Cardiac muscle cell (in vitro differentiated cells and primary cell): ENCODE measurements around a stretch of chr10.

- RAMPAGE, long total RNA = no peak
- RRBS = no CpG with 5 or more reads among the region's 5 CpGs
Measured at GRCh38 chr10:25078955-25079550, 62.6 kb downstream of the THNSL1 start.

DNA sequence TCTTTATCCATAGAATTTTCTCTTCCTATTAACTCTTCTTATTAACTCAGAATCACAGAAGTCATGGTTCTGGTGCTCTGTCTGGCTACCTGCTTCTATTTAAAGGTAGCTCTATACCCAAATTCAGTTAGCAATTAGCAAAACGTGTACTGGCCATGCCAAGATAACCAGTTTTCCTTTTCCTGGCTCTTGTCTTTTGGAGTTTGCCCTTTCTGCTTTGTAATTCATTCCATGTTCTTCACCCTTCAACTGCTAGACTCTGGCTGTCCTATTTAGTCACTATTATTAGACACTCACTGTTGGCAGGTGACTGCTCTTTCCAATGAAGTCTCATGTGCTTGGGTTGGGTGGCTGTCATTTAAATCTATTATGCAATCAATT lies 266.4 kb downstream of the GPR158 start:
- RAMPAGE, long total RNA = no peak
- RRBS = no CpG with 5 or more reads among the region's 1 CpG

DNA sequence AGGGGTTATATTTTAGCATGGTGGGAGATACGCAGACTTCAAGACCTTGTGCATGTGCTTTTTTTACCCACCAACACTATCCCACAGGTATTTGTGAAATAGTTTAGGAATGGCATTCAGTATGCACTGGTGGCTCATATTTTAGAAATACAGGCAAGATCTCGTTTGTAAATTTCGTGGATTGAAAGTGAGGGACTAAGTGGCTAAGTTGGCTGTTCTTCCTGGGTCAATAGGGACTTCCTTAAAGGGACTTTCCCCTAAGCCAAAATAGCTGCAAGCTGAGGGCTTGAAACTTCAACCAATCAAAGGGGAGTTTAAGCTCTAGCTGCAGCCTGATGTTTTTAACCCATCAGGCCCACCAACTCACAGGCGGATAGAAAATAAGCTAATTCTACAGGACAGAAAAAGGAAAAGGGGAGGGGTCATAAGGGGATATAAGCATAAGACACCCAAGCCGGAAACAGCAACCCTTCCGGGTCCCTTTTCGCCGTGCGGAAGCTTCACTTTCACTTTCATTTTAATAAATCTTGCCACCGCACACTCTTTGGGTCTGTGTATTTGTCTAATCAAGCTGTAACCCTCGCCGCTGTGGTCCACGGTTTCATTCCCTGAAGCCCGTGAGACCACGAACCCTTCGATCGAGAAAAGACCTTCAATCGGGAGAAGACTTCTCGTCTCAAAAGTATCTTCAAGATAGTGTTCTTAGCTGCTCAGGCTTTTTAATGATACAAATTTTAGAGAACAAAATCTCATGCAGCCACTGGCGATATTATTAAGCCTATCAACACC lies 291.1 kb downstream of the GPR158 start:
- RAMPAGE, long total RNA = no peak
- RRBS = no CpG with 5 or more reads among the region's 20 CpGs

GRCh38 chr10:26212186-26212385 lies 4.5 kb upstream of the GAD2 start:
- RAMPAGE, long total RNA = no peak
- RRBS = no CpG with 5 or more reads among the region's 6 CpGs

GRCh38 chr10:26249689-26250253 lies 33.2 kb downstream of the GAD2 start:
- RAMPAGE, long total RNA = no peak
- RRBS = no CpG with 5 or more reads among the region's 8 CpGs

- RAMPAGE, long total RNA = no peak
- RRBS = no CpG with 5 or more reads among the region's 15 CpGs
Measured at GRCh38 chr10:26439457-26440517, 1.6 kb downstream of the APBB1IP start.

DNA sequence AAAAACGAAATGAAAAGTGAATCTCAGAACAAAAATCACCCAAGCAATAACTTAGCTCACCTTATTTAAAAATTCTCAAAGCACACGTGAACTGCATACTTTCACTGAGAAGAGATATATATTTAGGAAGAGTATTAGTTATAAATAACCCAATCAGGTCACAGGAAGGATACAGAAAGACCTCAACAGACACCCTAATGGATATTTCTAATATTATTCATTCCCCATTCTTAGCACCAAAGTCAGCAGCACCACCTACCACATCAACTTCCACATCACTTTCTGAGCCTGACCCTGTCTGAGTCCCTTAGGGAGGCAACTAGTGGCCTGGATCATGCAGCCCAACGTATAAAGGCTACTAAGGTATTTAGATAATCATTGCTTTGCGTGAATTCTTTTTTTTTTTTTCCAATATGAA lies 2.7 kb downstream of the ABI1 start:
- RAMPAGE, long total RNA = no peak
- RRBS = no CpG with 5 or more reads among the region's 4 CpGs

GRCh38 chr10:26858478-26859166 lies 2.1 kb downstream of the ABI1 start:
- RAMPAGE, long total RNA = no peak
- RRBS = no CpG with 5 or more reads among the region's 8 CpGs

DNA sequence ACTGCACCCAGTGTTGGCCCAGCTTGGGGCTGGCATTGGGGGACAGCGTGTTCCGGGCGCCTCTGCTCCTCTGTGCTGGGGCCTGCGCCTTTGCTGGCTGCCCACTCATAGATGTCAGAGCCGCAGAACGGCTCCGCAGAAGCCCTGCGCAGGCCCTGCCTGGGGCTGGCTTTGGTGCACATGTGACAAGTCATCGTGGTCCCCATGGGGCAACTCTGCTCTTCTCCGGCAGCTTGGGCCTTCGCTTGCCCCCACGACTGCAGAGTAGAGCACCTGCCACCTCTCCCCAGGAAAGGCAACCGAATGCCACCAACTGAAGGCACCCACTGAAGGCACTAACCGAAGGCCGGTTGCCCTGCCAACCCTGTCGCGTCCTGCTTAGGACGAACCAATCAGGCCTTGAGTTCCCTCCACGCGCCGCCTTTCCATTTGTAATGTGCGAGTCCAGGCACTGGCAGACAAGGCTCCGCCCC lies 85.6 kb upstream of the ABI1 start:
- RAMPAGE, long total RNA = no peak
- RRBS = no CpG with 5 or more reads among the region's 23 CpGs

GRCh38 chr10:27017599-27017991 lies 82.7 kb downstream of the ANKRD26 start:
- RAMPAGE, long total RNA = no peak

- RAMPAGE, long total RNA = no peak
- RRBS = 7% methylated on average over 5 of the region's 18 CpGs
Measured at GRCh38 chr10:27153771-27154185, 406 bp downstream of the YME1L1 start.

DNA sequence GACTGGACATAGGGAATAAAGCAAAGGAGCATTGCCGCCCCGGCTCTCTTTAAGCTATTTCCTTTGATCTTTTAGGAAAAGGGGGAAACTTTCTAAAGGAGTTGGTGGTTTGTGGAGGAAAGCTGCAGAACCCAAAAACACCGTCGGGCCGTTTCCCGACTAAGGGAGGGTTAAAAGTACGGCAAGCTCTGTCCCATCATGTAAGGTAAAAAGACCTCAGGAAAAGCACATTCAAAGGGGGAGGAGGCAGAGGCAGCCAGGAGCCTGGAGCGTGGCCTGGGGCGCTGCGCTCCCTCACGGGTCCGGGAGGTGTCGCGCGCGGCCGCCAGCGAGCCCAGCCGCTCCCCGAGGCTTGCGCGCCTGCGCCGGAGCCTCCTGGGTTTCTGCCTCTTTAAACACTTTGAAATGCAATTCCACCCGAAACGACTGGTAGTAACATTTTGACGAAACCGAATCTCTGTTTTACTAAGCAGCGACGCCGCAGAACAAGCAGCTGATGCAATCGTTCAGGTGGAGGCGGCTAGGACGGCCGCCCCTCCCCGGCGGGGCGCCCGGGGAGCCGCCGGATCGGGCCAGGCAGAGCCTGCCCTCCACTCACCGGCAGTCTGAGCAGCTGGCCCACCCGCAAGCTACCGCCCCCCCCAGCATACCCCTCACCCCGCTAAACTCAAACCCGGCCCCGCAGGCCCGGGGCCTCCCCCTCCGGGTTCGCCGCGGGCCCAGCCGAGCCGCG lies 3.5 kb downstream of the MKX start:
- RAMPAGE, long total RNA = no peak
- RRBS = 3% methylated on average over 24 of the region's 56 CpGs

DNA sequence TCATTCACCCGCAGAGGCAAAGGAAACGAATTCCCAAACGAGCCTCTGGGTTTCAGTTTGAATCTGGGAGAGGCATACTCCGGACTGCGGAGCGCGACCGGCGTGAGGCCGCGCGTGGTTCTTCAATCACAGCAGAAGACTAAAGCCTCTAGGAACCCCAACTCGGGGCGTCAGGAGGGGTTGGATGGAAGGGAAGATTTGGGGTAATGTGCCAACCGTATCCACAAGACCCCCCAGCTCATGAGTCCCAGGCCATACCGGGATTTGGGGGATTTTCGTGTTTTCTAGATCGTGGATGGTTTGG lies 1.9 kb downstream of the MKX start:
- RAMPAGE, long total RNA = no peak
- RRBS = 3% methylated on average over 6 of the region's 18 CpGs

- RAMPAGE, long total RNA = no peak
- RRBS = no CpG with 5 or more reads among the region's 2 CpGs
Measured at GRCh38 chr10:28163112-28163738, 139.6 kb downstream of the MPP7 start.

GRCh38 chr10:28331071-28331483 lies 28.2 kb upstream of the MPP7 start:
- RAMPAGE, long total RNA = no peak
- RRBS = no CpG with 5 or more reads among the region's 1 CpG

DNA sequence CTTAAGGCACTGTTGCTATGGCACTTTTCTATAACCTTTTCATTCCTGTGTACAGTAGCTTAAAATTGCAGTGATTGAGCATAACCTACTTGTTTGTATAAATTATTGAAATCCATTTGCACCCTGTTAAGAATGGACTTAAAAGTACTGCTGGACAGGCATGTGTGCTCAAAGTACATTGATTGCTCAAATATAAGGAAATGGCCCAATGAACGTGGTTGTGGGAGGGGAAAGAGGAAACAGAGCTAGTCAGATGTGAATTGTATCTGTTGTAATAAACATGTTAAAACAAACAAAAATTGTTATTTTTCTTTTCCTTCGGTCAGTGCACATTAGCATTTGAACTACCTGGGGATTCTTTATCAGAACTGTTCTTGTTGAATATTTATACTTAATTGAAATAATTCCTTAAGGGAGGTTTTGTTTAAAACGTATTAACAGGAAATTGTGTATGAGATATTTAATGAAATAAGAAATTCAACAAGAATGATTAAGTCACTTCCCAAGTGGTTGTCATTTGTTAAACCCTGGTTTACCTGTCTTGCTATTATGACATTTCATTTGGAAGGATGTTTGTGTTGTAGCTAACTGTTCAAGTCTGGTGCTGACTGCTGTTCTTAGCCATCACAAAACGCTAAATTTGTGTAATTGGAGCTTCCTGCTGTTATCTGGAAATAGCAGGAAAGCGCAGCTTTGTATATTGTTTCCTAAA lies 56.9 kb upstream of the BAMBI start:
- RAMPAGE, long total RNA = no peak
- RRBS = no CpG with 5 or more reads among the region's 5 CpGs

- RAMPAGE, long total RNA = no peak
- RRBS = no CpG with 5 or more reads among the region's 6 CpGs
Measured at GRCh38 chr10:28622525-28623073, 54.7 kb upstream of the BAMBI start.

DNA sequence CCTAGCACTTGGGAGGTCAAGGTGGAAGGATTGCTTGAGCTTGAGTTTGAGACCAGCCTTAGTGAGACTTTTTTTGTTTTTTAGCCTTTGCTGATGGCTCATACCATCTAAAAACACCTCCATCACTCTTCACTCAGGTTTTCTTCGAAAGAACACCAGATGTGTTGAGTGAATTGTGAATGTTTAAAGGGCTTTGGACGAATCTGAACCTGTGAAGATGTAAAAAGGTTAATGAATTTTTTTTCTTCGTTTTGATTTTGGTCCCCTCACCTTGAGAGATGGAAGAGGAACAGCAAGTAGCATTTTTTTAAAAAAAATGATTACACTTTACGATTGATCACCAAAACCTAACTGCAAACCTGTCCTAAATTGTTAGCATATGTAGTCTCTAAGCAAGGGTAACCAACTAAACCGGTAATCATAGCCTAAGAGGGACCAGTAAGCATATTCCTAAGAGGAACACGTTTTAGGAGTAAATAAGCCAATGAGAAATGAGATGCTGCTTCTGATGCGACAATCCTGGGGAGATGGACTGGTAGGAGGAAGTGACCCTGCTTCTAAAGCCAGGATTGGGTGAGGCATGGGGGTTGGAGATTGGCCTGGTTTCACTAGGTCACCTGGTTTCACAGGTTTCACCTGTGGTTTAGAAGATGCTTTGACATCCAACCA lies 53.2 kb upstream of the BAMBI start:
- RAMPAGE, long total RNA = no peak
- RRBS = no CpG with 5 or more reads among the region's 7 CpGs

DNA sequence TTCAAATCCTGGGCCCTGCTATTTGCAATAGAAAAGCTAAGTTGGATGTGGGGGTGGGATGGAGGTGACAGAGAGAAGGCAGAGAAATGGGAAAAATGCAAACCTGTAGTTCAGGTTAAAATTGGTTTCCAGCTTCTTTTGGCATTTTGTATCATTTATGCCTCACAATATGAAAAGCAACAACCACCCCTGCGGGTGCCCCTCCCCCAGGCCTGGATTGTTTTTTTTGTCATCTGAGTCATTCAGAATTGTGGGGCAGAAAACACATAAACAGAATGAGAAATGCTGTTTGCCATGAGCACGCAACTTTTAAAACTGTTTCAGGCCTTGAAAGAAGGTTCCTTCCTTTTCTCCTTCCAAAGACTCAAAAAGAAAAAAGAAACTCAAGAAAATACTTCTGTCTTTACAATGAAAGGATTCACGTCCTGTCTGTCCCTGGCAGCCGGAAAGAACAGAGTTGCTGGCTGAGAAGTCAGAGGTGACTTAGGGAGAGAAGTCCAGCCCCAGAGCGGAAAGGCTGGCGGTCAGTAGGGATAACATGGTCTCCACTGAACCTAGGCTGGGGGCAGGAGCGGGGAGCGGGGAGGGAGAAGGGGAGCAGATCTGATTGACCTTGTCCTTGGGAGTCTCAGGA lies 133.1 kb downstream of the BAMBI start:
- RAMPAGE, long total RNA = no peak
- RRBS = no CpG with 5 or more reads among the region's 8 CpGs

GRCh38 chr10:28905795-28906427 lies 228.6 kb downstream of the BAMBI start:
- RAMPAGE, long total RNA = no peak
- RRBS = no CpG with 5 or more reads among the region's 12 CpGs